Tibial artery (tissue), 1 donor: ENCODE measurements around a stretch of chr4.

DNA sequence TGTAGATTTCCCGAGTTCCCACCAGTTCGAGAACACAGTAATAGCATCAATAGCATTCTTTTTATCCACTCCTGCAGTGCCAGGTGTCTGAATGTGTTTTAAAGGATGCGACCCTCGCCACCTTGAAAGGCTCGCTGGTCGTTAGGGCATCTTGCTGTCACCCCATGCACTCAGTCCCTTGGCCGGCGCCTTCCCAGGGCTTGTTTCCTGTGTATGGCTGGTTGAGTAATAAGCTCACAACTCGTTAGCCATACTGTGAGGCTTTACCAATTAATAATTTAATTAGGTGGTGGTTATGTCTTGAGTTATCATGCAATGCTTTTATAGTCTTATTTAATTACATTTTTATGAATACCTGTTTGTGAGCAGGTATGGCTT is 18.0 kb downstream of the PTTG2 start:
- PRO-cap = no peak

- PRO-cap = no peak
Measured at GRCh38 chr4:38078070-38079011, 118.1 kb downstream of the PTTG2 start.

DNA sequence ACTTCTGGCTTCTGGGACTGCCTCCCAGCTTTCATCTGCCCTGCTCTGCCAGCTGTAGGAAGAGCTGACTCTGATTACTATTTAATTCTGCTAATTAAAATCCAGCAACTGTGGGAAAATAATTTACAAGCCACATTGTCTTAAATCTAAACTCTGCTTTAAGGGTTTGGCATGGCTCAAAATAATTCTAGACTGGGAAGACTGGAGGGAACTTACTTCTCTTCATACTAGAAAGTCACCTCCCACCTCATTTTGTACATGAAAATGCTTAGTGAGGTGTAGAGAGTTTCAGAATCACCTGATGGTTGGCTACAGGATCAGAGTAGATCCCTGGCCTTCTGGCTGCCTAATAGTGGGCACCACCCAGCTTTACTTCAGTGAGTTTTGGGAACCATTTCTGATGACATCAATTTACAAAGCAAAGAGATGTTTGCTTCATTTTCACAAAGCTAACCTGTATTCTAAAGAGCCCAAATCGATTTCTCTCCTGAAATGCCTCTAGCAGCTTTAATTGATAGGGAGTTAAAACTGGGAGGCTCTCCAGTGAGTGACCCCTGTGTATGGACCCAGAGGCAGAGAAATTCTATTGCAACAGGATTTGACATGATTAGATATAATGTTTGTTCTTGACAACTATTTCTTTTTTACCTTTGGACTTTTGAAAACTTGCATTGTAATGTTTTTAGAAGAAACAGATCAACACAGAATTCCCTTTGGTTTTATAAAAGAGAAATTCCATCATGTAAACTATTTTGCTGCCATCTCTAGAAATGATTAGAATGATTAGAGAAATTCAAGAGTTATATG is 180.5 kb downstream of the PTTG2 start:
- PRO-cap = no peak

- PRO-cap = no peak
Measured at GRCh38 chr4:38223192-38223890, 263.1 kb downstream of the PTTG2 start.

DNA sequence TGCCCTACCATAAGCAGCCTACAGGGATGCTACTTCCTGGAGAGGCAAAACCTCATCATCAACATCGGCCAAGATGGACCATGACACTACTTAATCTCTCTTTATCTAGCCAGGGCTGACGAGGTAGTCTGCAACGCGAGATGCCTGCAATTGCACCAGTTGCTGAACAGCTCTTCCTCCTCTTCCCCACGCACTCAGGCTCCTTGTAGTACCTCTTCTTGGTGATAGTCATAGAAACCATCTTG is 271.6 kb downstream of the PTTG2 start:
- PRO-cap = no peak

GRCh38 chr4:38275185-38275703 is 315.0 kb downstream of the PTTG2 start:
- PRO-cap = no peak

DNA sequence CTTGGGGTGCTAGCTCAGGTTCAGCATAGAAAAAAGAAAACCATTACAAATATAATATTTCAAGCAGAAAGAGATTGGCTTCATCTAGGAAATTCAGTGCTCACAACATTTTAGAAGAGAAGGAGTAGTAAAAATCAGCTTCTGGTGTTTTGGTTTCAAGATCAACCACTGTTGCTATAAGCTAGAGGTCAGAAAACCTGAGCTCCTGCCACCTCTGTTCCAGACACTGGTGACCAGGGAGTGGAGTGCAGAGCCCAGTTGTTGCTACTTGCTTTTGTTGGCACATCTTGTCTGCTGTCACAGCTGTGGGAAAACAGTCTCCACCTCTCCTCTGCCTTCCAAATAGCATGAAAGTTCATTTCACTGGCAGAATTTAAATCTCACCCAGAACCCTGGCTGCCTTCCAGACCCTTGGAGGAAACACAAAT is 297.6 kb upstream of the KLF3 start:
- PRO-cap = no peak

DNA sequence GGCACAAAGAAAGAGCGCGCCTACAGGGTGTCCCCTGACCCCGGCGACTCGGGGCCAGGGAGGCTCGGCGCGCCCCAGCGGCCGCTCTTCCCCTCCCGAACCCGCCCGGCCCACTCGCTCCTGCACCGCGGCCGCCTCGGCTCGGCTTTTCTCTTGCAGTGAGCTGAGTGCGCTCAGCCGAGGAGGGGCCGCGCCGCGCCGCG is 759 bp upstream of the KLF3 start:
- PRO-cap = bidirectional peak, plus-strand start at position 166 of the sequence, minus-strand start at position 155 of the sequence

- PRO-cap = no peak
Measured at GRCh38 chr4:38674108-38675327, 10.5 kb downstream of the KLF3 start.

GRCh38 chr4:38678628-38679329 is 14.8 kb downstream of the KLF3 start:
- PRO-cap = no peak

- PRO-cap = no peak
Measured at GRCh38 chr4:38752311-38753018, 30.3 kb downstream of the TLR10 start.

DNA sequence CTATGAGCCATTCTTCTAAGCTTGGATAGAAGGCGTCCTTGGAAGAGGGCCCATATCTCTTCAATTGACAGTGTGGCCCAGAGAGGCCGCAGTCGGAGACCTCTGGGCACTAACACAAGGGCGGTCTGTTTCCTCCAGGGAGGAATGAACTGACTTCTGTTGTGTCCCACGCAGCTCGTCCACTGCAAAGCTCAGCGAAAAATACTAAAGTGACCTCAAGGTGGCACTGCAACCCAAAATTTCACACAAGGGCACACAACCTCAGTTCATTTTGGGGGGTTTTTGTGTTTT is 23.3 kb downstream of the TLR10 start:
- PRO-cap = no peak

- PRO-cap = no peak
Measured at GRCh38 chr4:38780914-38781370, 1.8 kb downstream of the TLR10 start.

GRCh38 chr4:38802705-38803091 is 1.9 kb downstream of the TLR1 start:
- PRO-cap = no peak

DNA sequence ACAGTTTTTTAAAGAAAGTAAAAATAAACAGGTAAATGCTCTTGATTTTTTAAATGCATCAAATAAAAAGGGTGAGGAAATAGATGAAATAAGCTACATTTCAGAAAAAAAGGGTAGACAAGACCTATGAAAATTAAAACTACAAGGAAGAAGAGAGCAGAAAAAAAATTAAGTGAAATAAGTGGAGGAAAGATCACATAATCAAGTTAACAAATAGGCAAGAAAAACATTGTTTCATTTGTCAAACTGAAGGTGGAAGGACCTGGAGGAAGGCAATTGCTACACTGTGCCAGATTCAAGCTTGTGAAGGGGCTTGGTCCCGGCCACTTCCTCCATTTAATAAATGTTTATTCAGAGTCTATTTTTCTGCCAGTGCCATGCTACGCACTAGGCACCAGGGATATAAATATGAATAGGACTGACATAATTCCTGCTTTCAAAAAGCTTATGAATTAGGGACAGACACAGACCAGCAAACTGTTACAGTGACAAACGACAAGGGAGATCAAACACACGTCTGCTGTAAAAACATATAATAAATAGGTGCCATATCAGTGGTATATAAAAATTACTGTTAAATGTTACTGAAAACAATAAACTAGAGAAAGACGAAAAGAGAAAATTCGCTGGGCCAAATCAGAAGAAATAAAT is 646 bp downstream of the TLR6 start:
- PRO-cap = no peak

GRCh38 chr4:38943386-38943777 is 75.8 kb downstream of the FAM114A1 start:
- PRO-cap = no peak

- PRO-cap = no peak
Measured at GRCh38 chr4:38976199-38976859, 55.9 kb downstream of the TMEM156 start.

GRCh38 chr4:39228051-39228976 is 46.0 kb downstream of the WDR19 start:
- PRO-cap = no peak

- PRO-cap = no peak
Measured at GRCh38 chr4:39367072-39367651, 1.0 kb upstream of the RFC1 start.

GRCh38 chr4:39507137-39507866 is 19.9 kb downstream of the UGDH start:
- PRO-cap = no peak